Measurements from ENCODE around the genes STEAP3, C2orf76 and SCTR.

- RAMPAGE, long total RNA = no peak
- RRBS = no CpG with 5 or more reads among the region's 6 CpGs
Observed at GRCh38 chr2:119213705-119214110, 9.9 kb upstream of the STEAP3 start.

DNA sequence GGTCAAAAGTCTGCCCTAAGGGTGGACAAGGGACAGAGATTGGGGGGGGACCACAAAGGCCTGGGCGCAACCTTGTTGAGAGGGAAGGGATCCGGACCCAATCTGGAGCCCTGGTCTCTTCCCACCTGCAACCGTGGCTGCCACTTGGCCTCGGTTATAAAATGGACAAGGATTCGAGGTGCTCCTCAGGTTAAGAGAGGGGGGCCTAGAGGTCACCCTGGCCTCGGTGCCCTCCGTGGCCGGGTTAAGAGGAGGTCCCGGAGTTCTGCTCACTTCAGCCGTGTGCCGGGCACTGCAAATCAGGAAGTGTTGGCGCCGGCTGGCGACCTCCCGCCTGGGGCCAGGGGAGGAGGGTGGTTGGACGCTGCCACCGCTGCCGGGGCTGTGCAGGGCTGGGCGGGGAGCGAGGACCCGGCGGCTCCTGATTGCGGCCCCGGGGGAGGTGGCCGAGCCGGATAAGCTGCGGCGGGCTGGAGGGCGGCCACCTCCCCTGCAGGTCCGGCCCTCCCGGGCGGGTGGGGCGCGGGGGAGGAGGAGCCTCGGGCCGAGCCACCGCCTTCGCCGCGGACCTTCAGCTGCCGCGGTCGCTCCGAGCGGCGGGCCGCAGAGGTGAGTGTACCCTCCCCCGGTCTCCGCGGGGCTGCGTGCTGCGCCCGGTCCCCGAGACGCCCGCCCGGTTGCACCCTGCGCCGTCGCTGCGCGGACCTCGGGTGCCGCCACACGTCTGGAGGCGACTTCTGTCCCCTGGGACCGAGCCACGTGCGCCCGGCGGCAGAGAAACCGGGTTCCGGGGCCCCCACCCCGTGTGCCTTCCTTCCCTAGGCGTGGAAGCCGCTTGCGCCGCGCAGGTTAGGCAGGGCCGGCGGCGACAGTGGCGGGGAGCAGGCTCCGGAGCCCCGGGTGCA, at the start of gene STEAP3:
Gene STEAP3 (plus strand): TSS at position 555 of the 905 bp plus-strand sequence.
- RAMPAGE, long total RNA = no peak
- RRBS = under 1% methylated on average over 35 of the region's 85 CpGs

GRCh38 chr2:119293771-119294429, 70.3 kb downstream of the STEAP3 start:
- RAMPAGE, long total RNA = no peak
- RRBS = no CpG with 5 or more reads among the region's 11 CpGs

- RAMPAGE, long total RNA = no peak
- RRBS = no CpG with 5 or more reads among the region's 7 CpGs
Observed at GRCh38 chr2:119365643-119366119, 953 bp downstream of the C2orf76 start.

GRCh38 chr2:119366684-119366906, at the start of gene C2orf76:
Gene C2orf76 (minus strand): TSS chr2:119366834.
- RAMPAGE, long total RNA = start-site peak on the minus strand at chr2:119366813-119366834, 101 and 27 reads in 2 replicates
- RRBS = under 1% methylated on average over 8 of the region's 23 CpGs

DNA sequence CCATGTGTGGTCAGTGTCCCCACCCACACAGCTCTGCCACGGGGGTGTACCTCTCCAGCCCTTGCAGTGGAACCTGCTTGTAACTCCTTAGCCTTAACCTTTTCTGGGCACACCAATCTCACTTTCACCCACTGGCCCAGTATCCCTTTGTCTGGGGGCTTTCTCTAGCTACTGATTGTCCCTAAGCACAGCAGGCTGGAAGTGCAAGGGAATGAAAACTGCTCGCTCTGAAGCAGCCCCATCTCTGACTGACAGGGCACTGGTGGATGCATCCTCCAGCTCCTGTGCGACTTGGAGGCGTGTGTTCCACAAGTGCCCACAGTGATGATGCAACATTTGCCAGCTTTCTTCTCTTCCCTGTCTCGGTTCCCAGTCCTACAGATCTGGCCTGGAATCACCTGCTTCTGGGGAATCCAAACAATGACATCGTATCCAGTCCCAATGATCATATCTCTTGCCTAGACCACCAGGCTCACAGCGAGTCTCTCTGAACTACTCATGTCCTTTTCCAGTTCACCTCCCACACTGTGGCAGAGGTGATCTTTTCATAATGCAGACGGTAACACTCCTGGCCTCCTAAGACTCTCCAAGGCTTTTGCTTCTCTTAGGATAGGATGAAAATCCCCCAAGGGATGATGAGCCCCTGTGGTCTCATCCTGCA, 33.5 kb downstream of the SCTR start:
- RAMPAGE, long total RNA = no peak
- RRBS = no CpG with 5 or more reads among the region's 8 CpGs

DNA sequence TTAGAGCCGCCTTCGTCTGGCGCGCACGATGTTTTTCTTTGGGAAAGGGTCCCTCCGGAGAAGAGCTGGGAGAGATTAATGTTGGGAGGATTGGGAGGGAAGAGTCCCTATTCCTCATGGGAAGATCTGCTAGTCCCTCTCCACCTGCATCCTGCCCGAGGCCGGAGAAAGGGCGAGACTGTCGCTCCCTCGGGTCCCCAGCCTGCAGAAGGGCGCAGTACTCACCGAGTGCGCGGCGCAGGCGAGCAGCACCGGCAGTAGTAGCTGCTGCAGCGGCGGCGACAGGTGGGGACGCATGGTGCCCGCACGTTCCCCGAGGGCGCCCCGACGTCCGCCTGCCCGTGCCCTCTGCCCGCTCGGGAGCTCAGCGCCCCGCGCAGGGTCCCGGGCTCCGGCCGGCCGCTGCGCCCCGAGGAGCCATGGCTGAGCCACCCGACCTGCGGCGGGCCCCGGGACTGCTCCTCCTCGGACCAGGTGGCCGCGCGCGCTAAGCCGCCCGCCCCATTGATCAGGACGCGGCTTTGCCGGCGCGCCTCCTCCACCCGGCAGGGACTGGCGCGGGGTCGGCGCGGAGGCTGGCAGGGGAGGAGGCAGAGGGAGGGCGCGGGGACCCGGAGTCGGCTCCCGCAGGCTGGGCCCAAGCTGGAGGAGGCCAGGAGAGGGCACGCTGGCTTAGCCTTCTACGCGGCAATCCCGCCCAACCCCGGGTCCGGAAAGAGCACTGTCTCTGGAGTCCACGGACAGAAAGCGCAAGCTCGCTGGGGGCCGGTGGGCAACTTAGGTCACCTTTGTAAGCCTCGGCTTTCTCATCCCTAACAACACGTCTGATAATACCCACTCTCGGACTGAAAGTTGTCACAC, at the start of gene SCTR:
Gene SCTR (minus strand): TSS at position 554 of the 861 bp plus-strand sequence.
- RAMPAGE, long total RNA = no peak
- RRBS = 8% methylated on average over 49 of the region's 81 CpGs

DNA sequence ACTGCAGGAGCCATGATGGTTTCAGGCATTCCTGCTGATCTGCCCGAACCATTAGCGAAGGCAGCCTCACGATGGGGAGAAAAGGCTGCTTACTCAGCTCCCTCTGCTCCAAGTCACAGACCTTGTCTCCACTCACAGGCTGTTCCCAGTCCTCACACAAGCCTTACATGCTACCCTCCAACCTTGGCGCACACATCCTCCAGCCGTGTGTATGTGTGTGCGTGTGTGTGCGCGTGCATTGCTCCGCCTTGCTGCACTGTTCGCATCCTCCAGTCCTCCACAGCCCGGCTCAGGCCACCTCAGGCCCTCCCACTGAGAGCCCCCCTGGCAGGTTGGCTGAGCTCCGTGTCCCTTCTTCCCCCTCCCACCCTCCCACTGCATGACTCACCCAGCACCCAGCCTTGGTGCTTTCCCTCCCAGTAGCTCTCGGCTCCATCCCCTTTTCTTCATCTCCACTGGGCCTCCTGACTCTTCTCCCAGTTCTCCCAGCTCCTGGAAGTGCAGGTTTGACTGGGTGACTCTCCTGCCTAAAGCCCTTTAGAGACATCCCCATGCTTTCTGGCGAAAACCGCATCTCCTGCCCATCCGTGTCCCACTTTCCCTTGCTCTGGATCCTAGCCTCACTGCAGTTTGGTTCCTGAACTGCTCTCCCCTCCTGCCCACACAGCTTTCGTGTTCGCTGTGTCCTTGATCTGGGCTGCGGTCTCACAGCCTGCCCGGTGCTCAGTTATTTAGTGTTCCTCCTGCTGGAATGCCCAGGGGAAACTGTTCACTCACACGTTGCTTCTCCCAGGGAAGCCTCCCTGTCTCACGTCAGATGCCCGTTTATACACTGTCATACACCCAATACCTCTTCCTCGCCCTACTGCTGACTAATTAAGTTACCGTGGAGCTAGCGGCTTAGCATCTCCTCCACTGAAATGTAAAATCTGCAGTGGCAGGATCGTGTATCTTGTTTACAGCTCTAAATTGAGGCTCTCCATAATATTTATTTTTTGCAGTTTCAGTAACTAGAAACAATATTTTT, 4.9 kb downstream of the TMEM177 start:
- RAMPAGE, long total RNA = no peak
- RRBS = no CpG with 5 or more reads among the region's 27 CpGs

- RAMPAGE, long total RNA = no peak
- RRBS = no CpG with 5 or more reads among the region's 2 CpGs
Observed at GRCh38 chr2:119892122-119892778, 120.6 kb upstream of the EPB41L5 start.

DNA sequence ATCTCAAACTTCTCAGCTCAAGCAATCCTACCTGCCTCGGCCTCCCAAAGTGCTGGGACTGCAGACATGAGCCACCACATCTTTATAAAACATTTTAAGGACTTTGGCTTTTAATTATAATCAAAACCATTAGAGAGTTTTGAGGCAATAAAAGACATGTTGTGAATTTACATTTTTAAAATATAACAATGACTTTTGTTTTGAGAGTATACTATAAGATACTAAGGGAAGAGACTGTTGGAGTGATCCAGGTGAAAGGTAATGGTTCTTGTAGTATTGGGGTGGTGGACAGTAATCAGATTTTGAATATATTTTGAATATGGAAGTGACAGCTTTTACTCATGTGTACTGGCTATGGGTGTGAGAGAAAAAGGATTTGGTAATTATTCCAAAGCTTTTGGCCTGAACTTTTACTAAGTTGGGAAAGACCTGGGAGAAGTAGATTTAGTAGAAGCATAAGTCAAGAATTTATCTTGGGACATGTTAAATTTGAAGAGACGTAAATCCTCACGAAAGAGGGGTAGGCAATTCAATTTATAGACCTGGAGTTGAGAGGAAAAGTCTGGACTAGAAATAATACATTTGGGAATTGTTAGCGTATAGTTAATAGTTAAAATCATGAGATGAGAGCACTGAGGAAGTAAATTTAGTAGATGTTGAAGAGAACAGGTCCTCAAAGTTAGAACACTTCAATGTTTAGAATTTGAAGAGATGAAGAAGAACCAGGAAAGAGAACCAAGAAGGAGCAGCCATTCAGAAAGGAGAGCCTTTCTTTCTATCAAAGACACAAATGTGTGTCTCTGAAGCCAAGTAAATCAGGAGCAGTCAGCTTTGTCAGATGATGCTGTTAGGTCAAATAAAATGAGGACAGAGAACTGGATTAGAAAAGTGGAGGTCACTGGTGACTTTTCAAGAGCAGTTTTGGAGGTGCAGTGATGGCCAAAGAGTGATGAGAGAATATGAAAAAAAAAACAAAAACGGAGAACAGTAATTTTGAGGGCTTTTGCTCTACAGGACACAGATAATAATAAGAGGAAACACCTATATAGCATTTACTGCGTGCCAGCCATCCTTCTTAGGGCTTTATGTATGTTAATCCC, 119.6 kb upstream of the EPB41L5 start:
- RAMPAGE, long total RNA = no peak
- RRBS = no CpG with 5 or more reads among the region's 6 CpGs

DNA sequence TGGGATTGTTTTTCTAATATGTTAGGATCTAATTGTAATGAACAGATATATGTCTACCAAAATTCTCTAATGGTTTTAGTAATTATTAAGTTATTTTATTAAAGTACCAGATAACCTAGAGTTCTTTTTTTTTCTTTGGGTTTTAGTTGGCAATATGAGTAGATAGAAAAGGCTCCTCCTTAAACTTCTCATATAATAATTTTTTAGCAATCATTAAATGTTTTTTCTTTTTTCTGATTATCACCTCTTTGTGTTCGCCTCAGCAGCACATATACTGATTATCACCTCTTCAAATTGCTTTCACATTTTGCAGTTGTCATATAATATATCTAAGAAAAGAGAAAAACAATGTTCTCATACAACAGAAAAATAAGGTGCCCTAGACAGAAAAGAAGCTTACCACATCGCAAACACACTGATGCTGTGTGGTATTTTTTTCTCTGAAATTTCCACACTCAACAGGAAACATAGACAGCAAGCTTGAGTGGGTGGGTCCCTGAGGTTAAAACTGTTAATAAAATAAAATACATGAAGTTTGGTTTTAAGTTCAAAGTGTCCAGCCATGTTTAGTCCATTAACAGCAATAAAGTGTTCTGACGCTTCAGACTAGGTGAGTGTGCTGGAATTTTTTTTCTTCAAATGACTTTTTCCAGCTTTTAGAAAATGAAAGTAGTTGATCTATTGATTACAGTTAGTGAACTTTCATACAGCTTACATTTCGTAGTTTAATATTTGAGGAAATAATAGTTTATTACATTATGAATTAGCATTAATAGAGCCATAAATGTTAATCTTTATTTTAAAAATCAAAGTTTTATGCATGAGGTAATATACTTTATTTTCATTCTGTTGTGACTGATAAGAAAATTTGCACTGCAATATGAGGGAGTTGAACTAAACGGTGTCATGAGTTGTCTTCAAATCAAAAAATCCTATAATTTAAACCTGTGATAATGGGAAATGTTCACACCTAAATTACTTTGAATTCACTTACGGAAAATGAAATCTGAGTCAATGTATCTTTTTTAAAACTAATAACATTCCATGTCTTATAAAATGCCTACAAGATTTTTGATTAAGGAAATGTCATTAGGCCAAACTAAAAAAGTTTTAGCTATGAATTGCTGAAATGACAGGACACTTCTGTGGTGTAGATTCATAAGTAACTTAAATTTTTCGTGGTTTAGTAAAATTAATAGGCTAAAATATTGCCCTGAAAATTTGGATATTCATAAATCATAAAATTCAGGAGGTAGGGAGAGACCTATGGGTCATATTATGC, 83.2 kb upstream of the EPB41L5 start:
- RAMPAGE, long total RNA = no peak
- RRBS = no CpG with 5 or more reads among the region's 7 CpGs

GRCh38 chr2:120239437-120240351, 13.0 kb upstream of the RALB start:
- RAMPAGE, long total RNA = no peak
- RRBS = no CpG with 5 or more reads among the region's 25 CpGs

DNA sequence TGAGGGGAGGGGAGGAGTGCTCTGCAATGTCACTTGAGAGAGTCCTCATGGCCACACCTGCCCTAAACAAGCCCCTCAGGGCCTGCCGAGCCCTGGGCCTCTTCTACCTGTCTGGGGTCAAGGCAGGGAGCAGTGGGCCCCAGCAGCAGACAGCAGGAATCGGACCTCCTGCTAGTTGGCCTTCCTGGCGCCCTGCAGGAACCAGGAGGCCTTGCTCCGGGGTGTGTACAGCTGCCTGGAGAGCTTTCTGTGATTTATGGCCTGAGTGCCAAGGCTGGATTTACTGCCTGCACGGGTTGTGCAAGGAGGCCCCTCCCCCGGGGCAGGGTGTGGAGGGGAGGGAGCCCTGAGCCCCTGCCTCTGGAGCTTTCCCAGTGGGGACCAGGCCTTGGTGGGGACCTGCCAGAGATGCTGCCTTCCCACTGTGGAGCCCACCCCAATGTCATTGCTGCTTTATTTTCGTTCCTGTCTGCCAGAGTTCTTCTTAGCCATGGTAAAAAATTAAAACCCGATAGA, 7.2 kb upstream of the RALB start:
- RAMPAGE, long total RNA = no peak
- RRBS = 14% methylated on average over 3 of the region's 8 CpGs

DNA sequence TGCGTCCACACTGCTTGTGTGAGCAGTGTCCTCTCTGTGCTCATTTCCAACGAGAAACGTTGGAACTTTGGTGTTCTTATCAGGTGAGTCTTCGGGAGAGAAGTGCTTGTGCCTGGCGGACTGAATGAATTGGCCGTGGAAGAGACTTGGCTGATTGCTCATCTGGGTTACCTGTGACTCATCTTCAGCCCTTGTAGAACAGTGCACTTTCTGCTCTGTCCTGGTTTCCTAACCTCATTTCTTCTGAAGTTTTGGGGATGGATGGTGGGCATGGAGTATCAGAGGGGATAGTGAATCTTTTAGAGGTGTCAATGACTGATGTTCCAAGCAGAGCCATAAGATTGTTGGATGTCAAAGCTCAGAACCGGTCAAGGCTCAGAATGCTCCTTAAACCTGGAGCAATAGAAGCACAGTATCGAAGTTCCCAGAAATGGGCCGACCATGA, 1.0 kb downstream of the RALB start:
- RAMPAGE, long total RNA = no peak
- RRBS = no CpG with 5 or more reads among the region's 9 CpGs

DNA sequence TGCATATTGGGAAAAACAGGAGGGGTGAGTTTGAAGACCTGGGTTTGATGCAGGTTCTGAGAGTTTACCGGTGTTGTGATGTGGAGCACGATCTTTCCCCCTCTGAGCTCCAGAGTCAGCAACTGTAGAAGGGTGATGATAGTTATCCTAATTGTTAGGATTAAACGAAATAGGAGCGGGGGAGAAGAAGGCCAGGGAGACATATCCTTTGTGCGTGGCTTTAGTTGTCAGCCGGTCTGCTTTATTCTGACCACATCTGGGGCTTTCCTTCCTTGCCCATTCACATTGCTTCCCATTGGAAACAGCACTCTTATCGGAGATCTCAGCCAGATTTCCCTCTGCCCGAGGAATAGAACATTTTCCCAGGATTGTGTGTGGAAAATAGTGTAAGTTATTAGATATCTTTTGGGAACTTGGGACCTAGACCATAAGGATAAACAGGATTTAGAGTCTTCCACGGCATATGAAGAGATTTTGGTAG, 1.5 kb downstream of the RALB start:
- RAMPAGE, long total RNA = no peak
- RRBS = no CpG with 5 or more reads among the region's 9 CpGs

DNA sequence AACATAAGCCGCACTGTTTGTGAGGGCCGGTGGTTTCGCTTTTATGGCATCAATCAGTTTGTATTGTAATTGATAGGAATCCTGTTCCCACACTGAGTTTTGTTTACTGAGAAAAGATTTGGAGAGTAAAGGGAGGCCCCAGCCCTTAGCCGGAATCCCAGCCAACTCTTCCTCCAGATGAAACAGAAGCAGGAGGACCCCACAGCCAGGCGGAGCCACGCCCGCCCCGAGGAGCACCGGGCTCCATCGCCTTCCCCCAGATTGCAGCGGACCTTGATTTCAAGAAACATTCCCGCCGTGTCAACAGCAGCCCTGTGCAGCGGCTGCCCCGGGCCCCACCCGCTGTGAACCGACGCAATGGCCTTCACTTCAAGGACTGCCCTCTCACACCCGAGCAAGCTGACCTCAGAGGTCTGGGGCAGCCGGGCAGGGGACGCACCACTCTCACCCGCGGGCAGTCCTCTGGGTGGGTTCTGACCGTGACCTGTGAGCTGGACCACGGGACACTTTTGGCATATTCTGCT, 32.3 kb upstream of the INHBB start:
- RAMPAGE, long total RNA = no peak
- RRBS = 8% methylated on average over 16 of the region's 25 CpGs

GRCh38 chr2:120348966-120349337, 3.0 kb downstream of the INHBB start:
- RAMPAGE, long total RNA = no peak
- RRBS = 58% methylated on average over 2 of the region's 15 CpGs

DNA sequence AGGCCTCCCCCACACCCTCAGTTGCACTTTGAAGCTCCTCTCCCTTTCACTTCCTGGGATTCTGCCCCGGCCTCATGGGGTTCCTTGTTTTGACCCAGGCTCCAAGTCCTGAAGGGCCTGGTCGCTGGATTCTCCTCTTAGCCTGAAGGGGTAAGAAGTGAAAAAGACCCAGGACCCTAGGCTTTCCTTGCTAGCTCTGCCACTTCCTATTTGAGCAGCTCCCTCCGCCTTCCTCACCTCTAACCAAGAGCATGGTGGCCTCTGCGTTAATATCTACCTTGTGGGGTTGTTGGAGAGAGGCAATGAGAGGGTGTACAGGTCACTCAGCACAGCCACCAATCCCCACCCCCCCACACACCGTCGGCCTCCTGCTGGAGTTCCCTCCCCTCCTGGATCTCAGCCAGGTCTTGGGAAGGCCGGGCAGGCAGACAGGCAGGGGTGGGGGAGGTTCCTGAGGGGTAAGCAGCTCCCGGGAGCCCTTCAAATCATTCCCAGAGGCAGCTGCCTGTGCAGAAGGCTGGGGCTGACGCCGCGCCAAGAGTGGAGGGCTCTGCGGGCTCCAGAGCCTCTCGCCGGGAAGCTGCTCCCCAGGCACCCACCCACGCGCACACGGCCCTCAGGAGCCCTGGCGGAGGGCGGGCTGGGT, 49.8 kb downstream of the INHBB start:
- RAMPAGE, long total RNA = no peak
- RRBS = 3% methylated on average over 5 of the region's 19 CpGs

- RAMPAGE, long total RNA = no peak
- RRBS = no CpG with 5 or more reads among the region's 5 CpGs
Observed at GRCh38 chr2:120536926-120537179, 190.9 kb downstream of the INHBB start.

DNA sequence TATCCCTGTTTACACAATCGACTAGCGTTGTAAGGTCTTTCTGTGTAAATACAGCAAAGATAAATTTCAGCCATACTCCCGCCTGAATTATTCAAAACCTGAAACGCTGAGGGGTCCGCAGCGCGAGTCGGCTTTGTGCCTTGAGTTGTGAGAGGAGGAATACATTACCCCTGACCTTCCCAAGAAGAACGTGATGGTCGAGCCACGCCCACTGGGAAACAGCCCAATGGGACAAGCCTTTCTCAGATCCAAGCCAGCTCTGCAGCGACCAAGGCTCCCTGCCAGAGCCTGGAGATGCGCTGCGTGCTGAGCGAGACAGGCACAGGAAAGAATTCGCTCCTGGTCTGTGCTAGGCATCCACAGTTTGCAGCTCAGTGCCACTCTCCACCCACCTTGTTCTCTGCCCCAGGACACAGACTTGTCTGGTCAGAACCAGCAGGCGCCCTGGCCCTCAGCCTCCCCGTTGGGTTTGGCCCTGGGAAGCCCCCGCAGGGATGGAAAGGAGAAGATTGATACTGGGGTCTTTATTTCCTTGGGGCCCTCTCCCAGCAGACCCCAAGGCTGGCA, 74.1 kb upstream of the GLI2 start:
- RAMPAGE, long total RNA = no peak
- RRBS = no CpG with 5 or more reads among the region's 19 CpGs

Data from epithelial cell of proximal tubule (primary cell).